Liver (tissue), 9 donors: ENCODE results near the gene DUSP13.

GRCh38 chr10:73904605-73904960 lies 6.3 kb upstream of the PLAU start:
- PRO-cap, 5 experiments = no peak in any of the 5 experiments
- RAMPAGE, long total RNA, 2 experiments = no peak in any of the 2 experiments

DNA sequence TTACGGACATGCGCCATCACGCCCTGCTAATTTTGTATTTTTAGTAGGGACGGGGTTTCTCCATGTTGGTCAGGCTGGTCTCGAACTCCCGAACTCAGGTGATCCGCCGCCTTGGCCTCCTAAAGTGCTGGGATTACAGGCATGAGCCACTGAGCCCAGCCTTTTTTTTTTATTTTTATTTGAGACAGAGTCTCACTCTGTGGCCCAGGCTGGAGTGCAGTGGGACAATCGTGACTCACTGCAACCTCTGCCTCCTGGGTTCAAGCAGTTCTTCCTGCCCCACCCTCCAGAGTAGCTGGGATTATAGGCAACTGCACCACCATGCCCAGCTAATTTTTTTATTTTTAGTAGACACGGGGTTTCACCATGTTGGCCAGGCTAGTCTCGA lies 32.7 kb upstream of the VCL start:
- PRO-cap, 5 experiments = no peak in any of the 5 experiments
- RAMPAGE, long total RNA, 2 experiments = no peak in any of the 2 experiments
- RRBS = no CpG with 5 or more reads among the region's 11 CpGs

DNA sequence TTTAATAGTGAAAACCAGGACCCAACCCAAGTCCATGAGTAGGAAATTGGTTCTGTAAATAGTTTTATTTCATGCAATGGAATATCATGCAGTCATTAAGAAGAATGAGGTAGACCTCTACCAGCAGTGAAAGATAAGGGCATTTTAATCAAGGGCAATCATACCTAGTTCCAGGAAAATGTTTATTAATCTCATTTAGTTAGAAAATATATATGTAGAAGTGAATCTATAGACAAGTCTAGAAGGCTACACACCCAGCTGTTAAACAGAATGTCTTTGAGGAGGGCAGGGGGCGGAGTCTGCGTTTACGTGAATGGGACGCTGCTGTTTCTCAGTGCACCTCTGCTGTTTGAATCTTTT lies 687 bp upstream of the VCL start:
- PRO-cap, 5 experiments = no peak in any of the 5 experiments
- RAMPAGE, long total RNA, 2 experiments = no peak in any of the 2 experiments
- RRBS = no CpG with 5 or more reads among the region's 4 CpGs

DNA sequence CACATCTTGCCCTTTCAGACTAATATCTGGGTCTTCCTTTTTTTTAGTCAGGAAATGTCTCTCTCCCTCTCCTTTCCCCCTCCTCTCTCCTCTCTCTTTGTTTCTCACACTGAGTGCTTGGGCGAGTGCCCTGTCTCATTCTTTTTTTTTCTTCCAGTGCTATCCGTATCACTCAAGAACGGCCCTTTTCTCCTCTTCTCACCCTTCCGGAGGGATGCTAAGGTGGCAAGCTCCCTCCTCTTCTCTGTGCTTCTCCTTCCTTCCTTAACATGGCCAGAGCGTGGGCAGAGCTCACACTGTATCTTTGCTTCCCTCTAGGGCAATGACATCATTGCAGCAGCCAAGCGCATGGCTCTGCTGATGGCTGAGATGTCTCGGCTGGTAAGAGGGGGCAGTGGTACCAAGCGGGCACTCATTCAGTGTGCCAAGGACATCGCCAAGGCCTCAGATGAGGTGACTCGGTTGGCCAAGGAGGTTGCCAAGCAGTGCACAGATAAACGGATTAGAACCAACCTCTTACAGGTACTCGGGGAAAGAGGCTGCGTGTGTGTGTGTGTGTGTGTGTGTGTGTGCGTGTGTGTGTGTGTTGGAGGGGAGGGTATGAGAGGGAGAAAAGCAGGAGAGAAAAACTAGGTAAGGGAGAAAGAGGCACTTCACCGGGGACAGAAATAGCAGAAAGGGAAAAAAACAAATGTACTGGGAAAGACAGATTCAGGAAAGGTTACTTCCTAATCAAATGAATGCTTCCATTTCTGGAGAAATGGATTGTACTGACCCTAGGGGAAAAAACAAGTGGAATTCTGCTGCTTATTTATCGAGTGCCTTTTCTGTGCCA lies 36.5 kb downstream of the AP3M1 start:
- PRO-cap, 5 experiments = no peak in any of the 5 experiments
- RAMPAGE, long total RNA, 2 experiments = no peak in any of the 2 experiments
- RRBS = no CpG with 5 or more reads among the region's 16 CpGs

DNA sequence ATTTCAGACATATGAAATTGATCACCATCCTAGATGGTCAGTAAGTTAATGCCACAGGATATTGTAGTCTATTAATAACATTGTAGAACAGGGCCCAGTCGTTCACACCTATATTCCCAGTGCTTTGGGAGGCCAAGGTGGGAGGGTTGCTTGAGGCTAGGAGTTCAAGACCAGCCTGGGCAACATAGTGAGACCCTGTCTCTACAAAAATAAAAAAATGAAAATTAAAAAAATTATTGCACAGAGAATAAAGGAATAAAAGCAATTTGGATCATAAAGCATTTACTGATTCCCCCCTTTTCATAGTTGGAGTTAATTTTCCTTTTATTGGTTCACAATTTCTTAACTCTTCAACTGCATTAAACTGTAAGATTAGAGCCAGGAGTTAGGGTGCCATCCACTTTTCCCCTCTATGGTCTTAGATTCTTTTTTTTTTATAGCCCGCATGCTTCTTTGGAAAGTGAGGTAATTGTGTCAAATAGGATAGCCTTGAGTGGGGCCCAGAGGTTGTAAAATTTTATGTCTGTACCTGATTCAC lies 24.6 kb downstream of the ADK start:
- PRO-cap, 5 experiments = no peak in any of the 5 experiments
- RAMPAGE, long total RNA, 2 experiments = no peak in any of the 2 experiments
- RRBS = no CpG with 5 or more reads among the region's 2 CpGs

GRCh38 chr10:74418630-74419019 lies 267.6 kb downstream of the ADK start:
- PRO-cap, 5 experiments = no peak in any of the 5 experiments
- RAMPAGE, long total RNA, 2 experiments = no peak in any of the 2 experiments
- RRBS = no CpG with 5 or more reads among the region's 1 CpG

DNA sequence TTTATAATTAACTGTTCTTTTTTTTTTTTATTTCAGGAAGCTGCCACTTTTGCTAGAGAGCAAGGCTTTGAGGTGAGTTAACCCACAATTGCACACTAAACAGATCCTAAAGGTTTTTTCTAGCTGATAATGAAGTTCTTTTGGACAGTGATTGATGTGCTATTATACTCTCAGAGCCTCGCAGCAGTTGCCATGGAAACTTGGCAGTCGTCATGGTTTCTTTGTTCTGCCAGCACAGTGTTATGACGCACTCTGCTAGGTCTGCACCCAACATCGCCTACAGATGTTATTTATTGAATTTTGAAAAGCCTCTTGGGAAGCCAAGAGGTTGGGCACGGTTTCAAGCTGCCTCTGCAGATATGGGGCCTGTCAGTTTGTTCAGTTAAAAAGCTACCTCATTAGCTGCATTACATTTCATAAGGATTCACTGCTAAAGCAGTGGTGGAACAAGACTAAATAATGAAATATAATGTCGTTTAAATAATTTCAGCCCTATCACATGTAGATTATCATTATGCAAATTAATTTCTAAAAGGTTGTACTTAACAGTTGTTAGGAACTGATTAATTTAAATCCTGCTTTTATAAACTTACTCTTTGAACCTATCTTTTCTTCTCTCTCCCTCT lies 237.0 kb upstream of the KAT6B start:
- PRO-cap, 5 experiments = peak in 4 of 5 experiments; most common plus-strand start position 304 of the sequence (in 2); most common minus-strand start position 92 of the sequence (in 1)
- RAMPAGE, long total RNA, 2 experiments = no peak in any of the 2 experiments
- RRBS = no CpG with 5 or more reads among the region's 6 CpGs

GRCh38 chr10:74854015-74854613 lies 27.7 kb downstream of the KAT6B start:
- PRO-cap, 5 experiments = no peak in any of the 5 experiments
- RAMPAGE, long total RNA, 2 experiments = no peak in any of the 2 experiments
- RRBS = no CpG with 5 or more reads among the region's 1 CpG

GRCh38 chr10:74898009-74898714 lies 71.8 kb downstream of the KAT6B start:
- PRO-cap, 5 experiments = no peak in any of the 5 experiments
- RAMPAGE, long total RNA, 2 experiments = no peak in any of the 2 experiments
- RRBS = no CpG with 5 or more reads among the region's 3 CpGs

GRCh38 chr10:75030488-75031489 lies 42.7 kb downstream of the DUSP29 start:
- PRO-cap, 5 experiments = no peak in any of the 5 experiments
- RAMPAGE, long total RNA, 2 experiments = no peak in any of the 2 experiments
- RRBS = no CpG with 5 or more reads among the region's 18 CpGs

- PRO-cap, 5 experiments = no peak in any of the 5 experiments
- RAMPAGE, long total RNA, 2 experiments = no peak in any of the 2 experiments
- RRBS = 0% methylated on average over 3 of the region's 14 CpGs
Observed at GRCh38 chr10:75099409-75100298, at the start of gene DUSP13. TSS of gene DUSP13 (minus strand) at chr10:75099512.

DNA sequence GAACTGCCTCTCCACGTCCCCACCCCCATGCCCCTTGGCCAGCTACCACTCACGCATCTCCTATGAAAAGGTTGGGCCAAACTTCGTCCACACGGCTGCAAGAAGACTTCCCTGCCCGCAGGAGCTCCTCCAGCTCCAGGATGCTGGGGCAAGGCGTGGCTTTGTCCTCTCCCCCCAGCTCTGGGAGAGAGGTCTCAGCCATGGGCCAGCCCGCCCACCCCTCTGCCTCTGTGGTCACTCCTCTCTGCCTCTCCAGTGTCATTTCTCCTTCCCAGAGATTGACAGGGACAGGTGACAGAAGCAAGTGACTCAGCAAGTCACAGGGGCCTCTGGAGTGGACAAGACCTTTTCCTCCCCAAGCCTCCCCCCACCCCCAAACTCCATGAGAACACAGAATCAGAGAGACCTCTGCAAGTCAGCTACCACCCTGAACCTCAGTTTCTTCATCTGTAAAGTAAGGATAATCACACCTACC lies 2.5 kb upstream of the SAMD8 start:
- PRO-cap, 5 experiments = no peak in any of the 5 experiments
- RAMPAGE, long total RNA, 2 experiments = no peak in any of the 2 experiments
- RRBS = no CpG with 5 or more reads among the region's 7 CpGs

- PRO-cap, 5 experiments = no peak in any of the 5 experiments
- RAMPAGE, long total RNA, 2 experiments = no peak in any of the 2 experiments
- RRBS = no CpG with 5 or more reads among the region's 1 CpG
Observed at GRCh38 chr10:75136808-75137277, 25.4 kb downstream of the SAMD8 start.

DNA sequence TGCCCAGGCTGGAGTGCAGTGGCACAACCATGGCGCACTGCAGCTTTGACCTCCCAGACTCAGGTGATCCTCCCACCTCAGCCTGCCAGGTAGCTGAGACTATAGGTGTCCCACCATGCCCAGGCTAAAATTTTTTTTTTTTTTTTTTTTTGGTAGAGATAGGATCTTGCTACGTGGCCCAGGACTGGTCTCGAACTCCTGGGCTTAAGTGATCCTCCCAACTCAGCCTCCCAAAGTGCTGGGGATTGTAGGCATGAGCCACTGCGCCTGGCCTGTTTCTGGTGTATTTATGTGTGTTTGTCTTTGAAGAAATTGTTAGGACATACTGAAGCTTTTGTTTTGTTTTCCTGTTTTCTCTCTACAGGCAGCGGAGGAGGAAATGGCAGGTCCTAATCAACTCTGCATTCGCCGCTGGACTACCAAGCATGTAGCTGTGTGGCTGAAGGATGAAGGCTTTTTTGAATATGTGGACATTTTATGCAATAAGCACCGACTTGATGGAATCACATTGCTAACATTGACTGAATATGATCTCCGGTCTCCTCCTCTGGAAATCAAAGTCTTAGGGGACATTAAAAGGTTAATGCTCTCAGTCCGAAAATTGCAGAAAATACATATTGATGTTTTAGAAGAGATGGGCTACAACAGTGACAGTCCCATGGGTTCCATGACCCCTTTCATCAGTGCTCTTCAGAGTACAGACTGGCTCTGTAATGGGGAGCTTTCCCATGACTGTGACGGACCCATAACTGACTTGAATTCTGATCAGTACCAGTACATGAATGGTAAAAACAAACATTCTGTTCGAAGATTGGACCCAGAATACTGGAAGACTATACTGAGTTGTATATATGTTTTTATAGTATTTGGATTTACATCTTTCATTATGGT lies 38.9 kb downstream of the SAMD8 start:
- PRO-cap, 5 experiments = no peak in any of the 5 experiments
- RAMPAGE, long total RNA, 2 experiments = no peak in any of the 2 experiments
- RRBS = no CpG with 5 or more reads among the region's 12 CpGs

GRCh38 chr10:75201616-75202514 lies 8.7 kb upstream of the VDAC2 start:
- PRO-cap, 5 experiments = no peak in any of the 5 experiments
- RAMPAGE, long total RNA, 2 experiments = no peak in any of the 2 experiments
- RRBS = no CpG with 5 or more reads among the region's 10 CpGs

GRCh38 chr10:75295880-75296917 lies 60.4 kb upstream of the COMTD1 start:
- PRO-cap, 5 experiments = no peak in any of the 5 experiments
- RAMPAGE, long total RNA, 2 experiments = start-site peak on the plus strand in 1 of 2 experiments, at chr10:75296344-75296398 at its widest, 18 reads per replicate
- RRBS = no CpG with 5 or more reads among the region's 13 CpGs

GRCh38 chr10:75338376-75338764 lies 63.2 kb downstream of the ZNF503 start:
- PRO-cap, 5 experiments = no peak in any of the 5 experiments
- RAMPAGE, long total RNA, 2 experiments = no peak in any of the 2 experiments
- RRBS = no CpG with 5 or more reads among the region's 1 CpG

GRCh38 chr10:75404753-75405905 lies 3.6 kb upstream of the ZNF503 start:
- PRO-cap, 5 experiments = no peak in any of the 5 experiments
- RAMPAGE, long total RNA, 2 experiments = no peak in any of the 2 experiments
- RRBS = 33% methylated on average over 11 of the region's 82 CpGs

GRCh38 chr10:75430131-75431053 lies 1.0 kb upstream of the LRMDA start:
- PRO-cap, 5 experiments = no peak in any of the 5 experiments
- RAMPAGE, long total RNA, 2 experiments = no peak in any of the 2 experiments
- RRBS = no CpG with 5 or more reads among the region's 11 CpGs

- PRO-cap, 5 experiments = no peak in any of the 5 experiments
- RAMPAGE, long total RNA, 2 experiments = no peak in any of the 2 experiments
- RRBS = no CpG with 5 or more reads among the region's 6 CpGs
Observed at GRCh38 chr10:75480357-75481416, 49.3 kb downstream of the LRMDA start.